Subcutaneous preadipocyte (primary cell): Measurements from ENCODE around the genes NBPF9 and C1orf54.

DNA sequence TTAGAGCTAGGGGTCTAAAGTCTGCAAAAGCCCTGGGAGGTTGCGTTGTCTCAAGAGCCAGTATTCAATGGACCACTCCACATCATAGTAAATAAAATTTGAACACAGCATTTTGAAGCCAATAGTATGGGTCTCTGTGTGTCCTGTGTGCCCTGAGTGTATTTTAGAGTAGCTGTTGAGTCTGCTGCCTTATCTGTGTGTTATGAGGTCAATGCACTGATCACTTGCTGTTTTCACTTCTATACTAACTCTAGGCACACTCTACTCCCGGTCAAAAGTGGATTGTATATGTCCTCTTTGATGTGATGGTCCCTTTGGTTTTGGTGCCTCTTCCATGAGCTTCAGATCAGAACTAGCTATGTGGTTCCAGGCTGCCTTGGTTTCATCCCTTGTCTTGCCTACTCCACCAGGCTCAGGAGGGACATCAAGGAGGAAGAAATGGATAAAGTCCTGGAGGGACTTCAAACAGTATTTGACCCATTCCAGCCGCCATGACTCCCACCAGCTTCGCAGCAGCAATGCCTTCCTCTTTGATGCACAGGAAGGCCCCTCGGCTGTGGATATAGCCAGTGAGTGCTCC lies 57.9 kb downstream of the PPIAL4G start:
- CAGE, long polyA plus RNA: no peak

DNA sequence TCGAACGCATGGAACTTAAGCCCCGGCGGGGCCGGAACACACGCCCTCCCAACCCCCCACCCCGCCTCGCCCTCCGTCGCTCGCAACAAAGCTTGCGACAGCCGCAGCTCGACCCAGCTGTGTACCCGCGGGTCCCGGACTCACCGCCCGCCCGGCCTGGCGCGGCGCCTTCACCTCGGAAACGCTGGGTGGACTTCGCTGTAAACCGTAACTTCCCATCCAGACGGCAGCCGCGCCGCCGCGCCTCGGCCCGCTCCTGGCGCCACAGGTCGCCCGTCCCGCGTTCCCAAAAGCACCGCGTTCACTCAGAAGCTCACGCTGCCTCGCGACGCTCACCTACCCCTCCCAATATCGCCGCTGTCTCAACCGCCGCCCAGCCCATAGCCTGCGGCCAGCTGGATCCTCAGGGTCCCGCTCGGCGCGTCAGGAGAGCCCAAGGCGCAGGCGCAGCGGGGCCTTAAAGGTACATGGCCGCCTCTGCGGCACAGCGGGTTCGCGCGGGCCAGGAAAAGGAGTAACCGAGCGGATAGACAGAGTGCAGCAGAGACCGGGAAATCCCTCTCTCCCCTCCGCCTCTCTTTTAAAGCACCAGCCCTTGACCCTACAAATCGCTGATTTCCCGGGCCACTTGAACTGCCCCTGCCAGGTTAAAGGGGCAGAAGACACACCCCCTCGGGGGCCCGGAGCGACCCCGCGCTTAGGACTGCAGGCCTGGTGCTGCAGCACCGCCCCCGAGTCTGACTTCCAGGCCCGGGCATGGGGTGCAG lies at the start of gene NBPF9:
Gene NBPF9, minus strand, starts transcription at position 425 of the 767 bp plus-strand sequence.
- CAGE, long polyA plus RNA: no peak

- CAGE, long polyA plus RNA: no peak
These were observed 59.3 kb upstream of the NBPF9 start for GRCh38 chr1:149162775-149163020.

DNA sequence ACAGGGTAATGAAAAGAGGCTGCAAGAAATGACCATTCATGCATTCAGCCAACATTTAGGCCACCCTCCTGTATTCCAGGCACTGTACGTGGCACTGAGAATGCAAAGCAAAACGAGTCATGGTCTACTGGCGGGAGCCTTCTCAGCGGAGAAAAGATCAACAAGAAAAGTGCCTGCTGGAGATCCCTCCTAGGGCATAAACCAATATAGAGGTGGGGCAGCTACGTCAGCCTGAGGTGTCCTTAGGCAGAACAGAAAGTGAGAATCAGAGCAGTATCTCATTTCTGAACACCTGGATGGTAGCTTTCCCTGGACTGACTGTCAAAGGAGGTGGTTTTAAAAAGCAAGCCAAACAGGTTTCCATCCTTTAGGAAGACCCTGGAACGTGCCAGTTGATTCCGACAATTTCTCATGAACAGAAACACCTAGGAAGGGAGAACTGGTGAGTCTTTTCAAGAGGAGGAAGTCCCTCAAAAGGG lies 71.4 kb upstream of the NBPF9 start:
- CAGE, long polyA plus RNA: no peak

GRCh38 chr1:149175596-149176511 lies 72.5 kb upstream of the NBPF9 start:
- CAGE, long polyA plus RNA: no peak

DNA sequence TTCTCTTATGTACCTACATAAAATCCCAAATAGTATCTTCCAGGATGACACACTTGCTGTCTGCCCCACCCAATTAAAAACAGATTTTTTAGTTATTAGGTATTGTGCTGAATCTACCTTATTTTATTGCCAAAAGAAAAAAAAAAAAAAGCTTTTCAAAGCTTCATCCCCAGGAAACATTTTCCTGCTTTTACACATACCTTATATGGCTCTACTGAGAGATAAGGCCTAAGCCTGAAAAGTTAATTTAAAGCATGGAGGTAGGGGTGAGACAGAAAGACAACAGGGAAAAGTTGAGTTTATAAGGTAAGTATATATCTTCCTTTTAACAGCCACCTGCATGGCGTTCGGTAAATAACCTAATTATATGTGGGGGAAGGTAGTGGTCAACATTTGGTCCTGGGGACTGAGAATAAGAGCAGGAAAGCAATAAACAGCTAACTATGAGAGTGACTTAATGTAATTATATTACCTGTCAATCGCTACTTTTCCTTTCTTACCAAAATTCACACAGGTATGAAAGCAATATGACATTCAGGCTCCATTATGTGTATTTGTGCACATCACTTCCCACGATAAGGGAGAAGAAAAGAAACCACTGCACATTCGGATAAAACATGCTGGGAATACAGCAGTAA lies 2.2 kb upstream of the H2AC18 start:
- CAGE, long polyA plus RNA: no peak

DNA sequence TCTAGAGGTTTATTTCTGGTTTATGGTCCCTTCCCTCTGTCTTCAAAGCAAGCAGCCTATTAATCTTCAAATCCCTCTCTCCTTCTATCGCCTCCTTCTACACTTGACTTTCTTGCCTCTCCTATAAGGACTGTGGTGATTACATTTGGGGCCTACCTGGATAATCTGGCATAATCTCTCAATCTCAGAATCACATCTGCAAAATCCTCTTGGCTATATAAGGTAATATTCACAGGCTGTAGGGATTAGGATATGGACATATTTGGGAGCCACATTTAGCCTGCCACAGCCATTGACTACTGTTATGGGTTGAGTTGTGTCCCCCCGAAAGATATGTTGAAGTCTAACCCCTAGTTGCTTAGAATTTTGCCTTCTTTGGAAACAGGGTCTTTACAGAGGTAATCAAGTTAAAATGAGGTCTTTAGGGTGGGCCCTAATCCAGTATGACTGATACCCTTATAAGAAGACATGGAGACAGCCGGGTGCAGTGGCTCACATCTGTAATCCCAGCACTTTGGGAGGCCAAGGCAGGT lies 3.7 kb upstream of the H2AC19 start:
- CAGE, long polyA plus RNA: no peak

DNA sequence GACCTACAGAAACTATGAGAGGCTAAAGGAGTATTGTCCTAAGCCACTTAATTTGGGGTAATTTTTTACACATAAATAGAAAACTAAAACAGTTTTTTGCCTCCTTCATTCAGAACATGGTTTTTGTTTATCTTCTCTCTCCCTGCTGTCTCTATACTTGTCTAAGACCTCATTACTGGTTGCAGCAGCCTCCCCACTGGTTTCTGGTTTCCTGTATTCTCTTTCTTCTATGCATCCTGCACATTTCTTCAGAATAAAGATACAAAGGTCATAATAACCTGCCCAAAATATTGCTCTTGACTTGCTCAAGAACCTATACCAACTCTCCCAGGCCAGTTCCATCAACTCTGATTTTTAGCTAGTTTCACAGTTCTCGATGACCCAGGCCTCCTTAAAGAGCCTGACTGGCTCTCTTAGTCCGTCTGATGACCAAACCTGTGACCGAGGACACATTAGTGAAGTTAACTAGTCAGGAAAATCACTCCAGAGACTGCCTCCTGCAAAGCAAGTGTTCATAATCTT lies 6.9 kb downstream of the H2BC21 start:
- CAGE, long polyA plus RNA: no peak

DNA sequence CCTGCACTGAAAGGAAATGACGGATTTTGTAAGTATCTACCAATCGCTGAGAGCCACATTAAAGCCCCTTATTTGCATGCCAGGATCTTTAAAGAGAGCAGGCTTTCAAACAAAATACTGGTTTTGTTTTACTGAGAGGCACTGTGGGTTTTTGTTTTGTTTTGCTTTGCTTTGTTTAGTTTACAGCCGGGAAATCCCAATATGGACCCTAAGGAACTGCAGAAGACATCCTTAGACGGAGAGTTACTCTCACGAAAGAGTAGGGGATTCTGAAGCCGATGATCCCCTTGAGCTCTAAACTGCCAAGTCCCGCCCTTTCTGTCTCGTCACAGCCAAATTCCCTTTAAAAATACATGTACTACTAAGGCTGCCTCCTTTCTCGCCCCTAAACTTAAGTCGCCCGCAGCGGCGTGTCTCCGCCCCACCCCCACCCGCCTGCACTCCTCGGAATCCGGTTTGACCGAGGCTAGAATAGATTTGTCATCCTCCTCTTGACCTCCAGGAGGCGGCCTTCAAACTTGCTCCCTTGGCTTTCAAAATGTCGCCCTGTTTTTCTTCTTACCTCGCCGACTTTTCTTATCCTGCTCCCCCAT lies 427 bp upstream of the H2AC21 start:
- CAGE, long polyA plus RNA: no peak

DNA sequence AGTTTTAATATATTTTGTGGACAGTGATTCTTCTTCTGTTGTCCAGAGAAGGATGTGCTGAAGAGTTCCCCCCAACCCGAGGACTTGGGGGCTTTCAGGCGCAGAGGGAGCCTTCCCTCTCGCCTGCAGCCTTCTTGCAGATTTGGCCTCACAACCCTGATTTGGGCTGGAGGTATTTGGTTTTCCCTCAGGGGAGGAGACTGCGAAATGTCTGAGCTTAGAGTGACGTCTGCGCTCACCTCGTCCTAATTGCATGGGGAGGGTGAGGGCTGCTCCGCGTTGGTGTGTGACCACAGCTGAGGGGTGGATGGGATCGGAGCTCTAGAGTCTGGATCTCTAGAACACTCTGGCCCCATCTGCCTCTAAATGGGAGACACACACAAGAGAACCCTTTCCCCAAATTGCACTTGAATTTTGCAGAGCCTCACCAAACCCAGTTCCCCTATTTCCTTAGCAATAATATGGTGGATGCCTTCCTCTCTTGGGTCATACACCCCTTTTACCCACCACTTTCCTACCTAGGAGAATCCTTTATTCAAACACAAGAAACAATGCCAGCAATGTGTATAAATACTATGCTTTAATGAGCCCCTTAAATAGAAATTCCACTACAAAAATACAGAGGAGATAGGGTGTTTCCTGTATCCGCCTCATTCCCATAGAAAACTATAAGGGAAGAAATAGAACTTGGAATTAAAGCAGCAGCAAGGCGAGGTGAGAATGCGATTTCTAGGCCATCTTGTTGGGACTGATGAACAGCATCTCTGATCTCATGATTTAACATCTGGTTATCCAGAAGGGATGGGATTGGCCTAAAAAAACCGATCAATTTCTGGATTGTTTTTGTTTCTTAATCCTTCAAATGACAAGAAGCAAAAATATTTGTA lies 730 bp upstream of the SF3B4 start:
- CAGE, long polyA plus RNA: no peak

DNA sequence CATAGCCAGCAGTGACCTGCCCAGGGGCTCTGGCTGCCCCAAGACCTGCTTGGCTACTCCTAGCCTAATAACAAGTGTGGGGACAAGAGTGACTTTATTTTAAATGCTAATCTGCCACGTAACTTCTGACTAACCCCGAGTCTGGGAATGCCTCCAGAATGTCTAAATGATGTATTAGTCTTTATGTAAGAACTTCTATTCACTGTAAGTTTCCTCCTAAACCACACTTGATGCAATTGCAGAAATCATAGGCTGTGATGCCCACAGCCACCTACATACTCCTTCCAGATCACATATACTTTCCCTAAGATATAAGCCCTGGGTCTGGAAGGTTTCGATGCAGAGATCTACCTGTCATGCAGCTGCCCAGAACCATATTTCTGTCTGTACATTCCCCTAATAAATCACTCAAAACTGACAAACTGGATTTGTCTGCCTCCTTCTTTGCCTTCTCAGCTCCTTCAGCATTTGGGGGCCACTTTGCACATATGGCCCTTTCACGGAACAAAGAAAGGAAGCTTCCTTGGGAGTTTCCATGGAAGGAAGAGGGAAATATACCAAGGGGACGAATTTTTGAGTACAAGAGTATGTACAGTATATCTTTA lies 5.8 kb upstream of the VPS45 start:
- CAGE, long polyA plus RNA: no peak

GRCh38 chr1:150256300-150257333 lies 957 bp upstream of the CA14 start:
- CAGE, long polyA plus RNA: no peak

DNA sequence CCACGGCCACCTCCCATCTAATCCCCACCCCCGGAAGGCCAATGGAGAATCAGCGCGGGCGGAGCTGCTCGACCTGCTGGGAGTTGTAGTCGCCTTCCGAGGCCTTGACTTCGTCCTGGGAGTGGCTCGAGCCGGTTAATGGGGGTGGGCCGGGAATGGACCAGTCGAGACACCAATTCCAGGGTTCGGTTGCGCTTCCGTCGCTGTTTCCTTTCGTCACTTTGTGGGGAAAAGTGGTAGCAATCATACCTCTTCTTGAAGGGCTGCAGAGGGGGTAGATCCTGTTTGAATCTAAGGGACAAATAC lies 176 bp upstream of the APH1A start:
- CAGE, long polyA plus RNA: no peak

DNA sequence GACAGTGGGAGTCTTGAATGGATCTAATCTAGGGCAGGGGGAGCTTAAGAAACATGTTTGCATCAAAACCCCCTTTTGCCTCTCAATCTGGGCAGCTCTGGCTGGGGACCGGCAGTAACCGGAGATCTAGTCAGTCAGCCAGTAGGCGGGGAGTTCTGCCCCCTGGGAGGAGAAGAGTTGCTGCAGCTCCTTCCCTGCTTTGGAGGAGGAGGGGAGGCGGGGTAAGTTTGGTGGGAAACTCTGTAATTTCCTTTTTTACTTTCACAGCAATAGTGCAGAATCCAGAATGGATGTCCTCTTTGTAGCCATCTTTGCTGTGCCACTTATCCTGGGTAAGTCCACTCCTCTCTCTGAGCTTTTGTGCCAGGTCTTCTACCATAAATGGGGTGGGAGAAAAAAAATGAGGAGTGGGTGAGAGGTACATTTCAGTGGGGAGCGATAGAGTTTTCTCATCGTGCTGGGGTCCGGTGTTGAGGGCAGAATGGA lies at the start of gene C1orf54:
Gene C1orf54, plus strand, starts transcription at position 259 of the 486 bp plus-strand sequence.
- CAGE, long polyA plus RNA: no peak

DNA sequence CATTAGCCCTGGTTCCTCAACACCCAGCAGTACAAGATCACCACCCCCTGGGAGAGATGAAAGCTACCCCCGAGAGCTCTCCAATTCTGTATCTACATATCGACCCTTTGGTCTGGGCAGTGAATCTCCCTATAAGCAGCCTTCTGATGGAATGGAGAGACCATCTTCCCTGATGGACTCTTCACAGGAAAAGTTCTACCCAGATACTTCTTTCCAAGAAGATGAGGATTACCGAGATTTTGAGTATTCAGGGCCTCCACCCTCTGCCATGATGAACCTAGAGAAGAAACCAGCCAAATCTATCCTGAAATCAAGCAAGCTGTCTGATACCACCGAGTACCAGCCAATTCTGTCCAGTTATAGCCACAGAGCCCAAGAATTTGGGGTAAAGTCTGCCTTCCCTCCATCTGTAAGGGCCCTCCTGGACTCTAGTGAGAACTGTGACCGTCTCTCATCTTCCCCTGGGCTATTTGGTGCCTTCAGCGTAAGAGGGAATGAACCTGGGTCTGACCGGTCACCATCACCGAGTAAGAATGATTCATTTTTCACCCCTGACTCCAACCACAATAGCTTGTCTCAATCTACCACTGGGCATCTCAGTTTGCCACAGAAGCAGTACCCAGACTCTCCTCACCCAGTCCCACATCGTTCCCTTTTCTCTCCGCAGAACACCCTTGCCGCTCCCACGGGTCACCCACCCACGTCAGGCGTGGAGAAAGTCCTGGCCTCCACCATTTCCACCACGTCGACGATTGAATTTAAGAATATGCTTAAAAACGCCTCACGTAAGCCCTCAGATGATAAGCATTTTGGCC lies 15.8 kb upstream of the TARS2 start:
- CAGE, long polyA plus RNA: no peak

GRCh38 chr1:150557535-150558838 lies 8.8 kb downstream of the ADAMTSL4 start:
- CAGE, long polyA plus RNA: no peak

- CAGE, long polyA plus RNA: no peak
These were observed 14.7 kb downstream of the MCL1 start for GRCh38 chr1:150564672-150565245.

GRCh38 chr1:150615445-150616325 lies 13.7 kb downstream of the ENSA start:
- CAGE, long polyA plus RNA: no peak

DNA sequence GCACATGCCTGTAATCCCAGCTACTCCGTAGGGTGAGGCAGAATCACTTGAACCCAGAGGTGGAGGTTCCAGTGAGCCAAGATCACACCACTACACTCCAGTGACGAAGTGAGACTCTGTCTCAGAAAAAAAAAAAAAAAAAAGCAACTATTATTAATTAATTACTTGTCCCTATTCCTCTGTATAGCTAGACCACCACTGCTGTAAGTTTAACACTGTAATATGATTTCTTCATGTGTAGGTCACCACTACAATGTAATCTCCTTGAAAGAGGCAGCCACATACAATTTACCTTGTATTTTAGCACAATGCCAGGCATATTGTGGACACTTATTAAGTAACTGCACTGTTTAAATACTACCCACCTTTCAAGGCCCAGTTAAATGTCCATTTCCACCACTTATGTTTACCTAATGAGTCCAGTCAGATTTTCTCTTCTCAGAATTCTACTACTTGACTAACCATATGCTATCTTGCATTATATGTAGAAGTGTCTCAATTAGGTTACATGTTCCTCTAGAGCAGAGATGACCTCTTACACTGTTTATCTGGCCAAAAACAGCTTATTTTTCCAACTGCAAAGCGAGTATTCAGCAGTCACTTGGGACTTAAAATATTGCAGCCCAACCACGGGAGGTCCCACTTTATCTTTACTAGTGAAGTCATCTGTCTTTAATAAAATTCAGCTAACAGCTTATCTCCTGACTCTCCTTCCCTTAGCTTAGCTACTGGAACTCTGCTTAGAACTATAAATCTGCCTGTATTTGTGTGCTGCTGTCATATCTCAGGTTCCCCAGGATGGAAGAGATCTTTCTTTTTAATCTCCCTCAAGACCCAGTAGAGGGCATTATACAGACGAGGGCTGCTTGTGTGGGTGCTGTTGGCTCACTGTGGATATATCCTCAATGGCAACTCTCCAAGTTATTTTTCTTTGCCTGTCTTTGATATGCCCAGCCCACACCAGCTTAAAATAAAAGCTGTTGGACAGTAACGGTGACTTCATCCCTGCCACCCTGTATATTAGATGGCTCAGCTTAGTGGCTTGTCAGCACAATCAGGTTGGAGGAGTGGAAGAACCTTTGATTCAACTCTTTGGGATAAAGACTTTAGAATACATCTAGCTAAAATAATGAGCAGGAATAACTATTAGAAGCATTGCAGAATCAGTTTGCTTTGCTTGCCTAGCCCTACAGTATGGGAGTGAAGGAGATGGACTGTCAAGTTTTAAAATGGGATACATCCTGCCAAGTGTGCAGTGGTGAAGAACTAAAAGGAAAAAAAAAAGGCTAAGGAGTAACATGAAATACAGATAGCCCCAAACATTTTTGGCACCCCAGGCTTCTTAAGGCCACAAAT lies 9.8 kb downstream of the ENSA start:
- CAGE, long polyA plus RNA: no peak

DNA sequence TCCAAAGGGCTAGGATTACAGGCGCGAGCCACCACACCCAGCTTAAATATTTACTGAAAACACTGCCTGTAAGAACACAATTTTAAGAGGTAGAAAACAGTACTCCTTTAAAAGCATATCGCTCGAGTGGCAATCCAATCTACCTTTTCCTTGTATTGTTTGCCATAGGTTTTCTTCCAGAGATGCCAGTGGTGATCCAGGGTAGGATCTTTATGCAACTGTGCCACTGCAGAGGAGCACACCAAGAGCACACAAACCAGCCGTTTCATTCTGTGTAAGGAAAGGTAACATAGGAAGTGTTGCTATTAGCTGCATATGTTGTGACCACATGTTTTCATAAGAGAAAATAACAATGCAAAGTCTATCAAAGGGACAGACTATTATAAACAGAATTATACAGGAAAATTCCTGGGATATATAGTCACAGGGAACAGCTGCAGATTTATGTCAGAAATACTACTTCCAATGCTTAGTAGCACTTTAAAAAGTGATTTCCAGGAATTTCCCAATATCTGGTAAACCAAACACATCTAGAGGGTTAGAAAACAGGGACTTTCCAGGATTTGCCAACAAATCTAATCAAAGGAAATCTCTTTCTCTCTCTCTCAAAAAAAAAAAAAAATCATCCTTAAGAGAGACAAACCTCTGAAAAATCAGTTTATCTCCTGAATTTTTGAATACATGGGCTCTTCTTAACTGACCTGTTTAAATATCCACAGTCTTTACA lies 920 bp downstream of the CTSS start:
- CAGE, long polyA plus RNA: no peak